ENCODE data around the genes RNF11 and PRPF38A.

- PRO-cap = no peak
CAGE:
- cytosol, long polyA plus RNA = no peak
- long polyA plus RNA = no peak
- nucleus, long polyA plus RNA = no peak
Observed at GRCh38 chr1:47996025-47997029, 858 bp downstream of the TRABD2B start.

- PRO-cap = no peak
CAGE:
- cytosol, long polyA plus RNA = no peak
- long polyA plus RNA = no peak
- nucleus, long polyA plus RNA = no peak
Observed at GRCh38 chr1:48241521-48242787, 19.4 kb downstream of the SLC5A9 start.

GRCh38 chr1:48377190-48378194 is 94.5 kb downstream of the SPATA6 start:
- PRO-cap = no peak
CAGE:
- cytosol, long polyA plus RNA = no peak
- long polyA plus RNA = no peak
- nucleus, long polyA plus RNA = no peak

- PRO-cap = bidirectional peak, plus-strand start at chr1:48472417, minus-strand start at chr1:48472203
CAGE:
- cytosol, long polyA plus RNA = no peak
- long polyA plus RNA = no peak
- nucleus, long polyA plus RNA = no peak
Observed at GRCh38 chr1:48472323-48472654, 285 bp upstream of the SPATA6 start.

- PRO-cap = no peak
CAGE:
- cytosol, long polyA plus RNA = no peak
- long polyA plus RNA = no peak
- nucleus, long polyA plus RNA = no peak
Observed at GRCh38 chr1:49257086-49258286, 480.8 kb upstream of the BEND5 start.

DNA sequence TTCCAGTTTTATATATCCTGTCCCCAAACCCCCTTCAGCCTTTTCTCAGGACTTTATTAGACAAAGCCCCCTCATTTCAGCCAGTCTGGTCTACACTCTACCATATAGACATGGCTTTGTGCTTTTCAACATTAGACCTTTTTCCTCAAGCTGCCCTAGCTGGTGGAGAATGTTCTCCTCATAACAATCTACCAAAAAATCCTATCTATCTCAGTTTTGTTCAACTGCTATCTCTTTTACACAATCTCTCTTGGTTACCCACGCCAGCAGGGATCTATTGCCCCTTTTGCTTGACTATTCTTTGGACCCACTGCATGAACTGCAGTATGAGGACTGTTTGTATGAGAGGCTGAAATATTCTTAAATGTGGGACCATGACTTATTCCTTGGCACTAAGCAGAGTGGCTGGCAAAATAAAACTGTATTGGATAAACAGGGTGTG is 43.5 kb upstream of the DMRTA2 start:
- PRO-cap = no peak
CAGE:
- cytosol, long polyA plus RNA = no peak
- long polyA plus RNA = no peak
- nucleus, long polyA plus RNA = no peak

GRCh38 chr1:50755420-50755990 is 204.6 kb downstream of the FAF1 start:
- PRO-cap = no peak
CAGE:
- cytosol, long polyA plus RNA = no peak
- long polyA plus RNA = no peak
- nucleus, long polyA plus RNA = no peak

GRCh38 chr1:50908106-50908549 is 51.9 kb downstream of the FAF1 start:
- PRO-cap = no peak
CAGE:
- cytosol, long polyA plus RNA = no peak
- long polyA plus RNA = no peak
- nucleus, long polyA plus RNA = no peak

DNA sequence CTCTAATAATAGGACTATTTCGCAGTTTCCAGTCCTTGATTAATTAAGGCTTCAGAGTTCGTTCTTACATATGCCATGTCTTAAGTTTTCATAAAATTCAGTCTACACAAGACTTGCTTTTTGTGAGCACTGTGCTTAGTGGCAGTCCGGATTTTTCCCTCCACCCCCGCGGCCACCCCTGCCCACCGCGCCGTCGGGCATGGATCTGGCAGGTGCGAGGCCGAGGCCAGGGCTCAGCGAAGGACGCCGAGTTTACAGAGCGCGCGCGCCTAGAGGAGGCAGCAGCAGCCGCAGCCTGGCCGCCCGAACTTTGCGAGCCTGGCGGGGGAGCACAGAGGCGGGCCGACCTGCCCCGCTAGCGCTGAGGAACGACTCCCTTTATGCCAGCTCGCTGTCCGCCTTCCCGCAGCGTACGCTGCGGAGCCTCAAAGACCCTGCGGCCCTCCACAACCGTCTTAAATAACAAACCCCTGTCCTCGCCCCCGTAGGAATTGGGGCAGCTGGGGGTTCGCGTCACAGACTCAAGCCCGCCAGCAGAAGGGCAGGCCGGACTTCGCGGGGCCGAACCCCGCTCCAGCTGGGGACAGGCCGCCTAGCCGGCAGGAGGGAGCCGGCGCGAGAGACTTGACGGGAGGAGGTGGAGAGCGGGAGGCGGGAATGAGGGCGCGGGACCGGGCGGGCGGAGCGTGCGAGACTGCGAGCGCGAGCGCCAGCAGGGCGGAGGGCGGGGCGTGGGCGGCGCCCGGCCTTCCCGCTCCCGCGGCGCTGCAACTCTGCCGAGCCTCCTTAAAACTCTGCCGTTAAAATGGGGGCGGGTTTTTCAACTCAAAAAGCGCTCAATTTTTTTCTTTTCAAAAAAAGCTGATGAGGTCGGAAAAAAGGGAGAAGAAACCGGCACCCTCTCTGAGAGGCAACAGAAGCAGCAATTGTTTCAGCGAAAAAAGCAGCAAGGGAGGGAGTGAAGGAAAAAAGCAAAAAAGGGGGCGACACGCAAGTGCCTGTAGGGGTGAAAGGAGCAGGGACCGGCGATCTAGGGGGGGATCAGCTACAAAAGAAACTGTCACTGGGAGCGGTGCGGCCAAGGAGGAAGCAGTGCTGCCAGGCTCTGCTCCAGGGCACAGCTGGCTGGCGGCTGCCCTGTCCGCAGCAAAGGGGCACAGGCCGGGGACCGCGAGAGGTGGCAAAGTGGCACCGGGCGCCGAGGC is 1.7 kb upstream of the CDKN2C start:
- PRO-cap = bidirectional peak, plus-strand start at position 294 of the sequence, minus-strand start at position 208 of the sequence; bidirectional peak, plus-strand start at position 854 of the sequence, minus-strand start at position 622 of the sequence
CAGE:
- cytosol, long polyA plus RNA = start-site peak on the plus strand centred at position 802 of the sequence, 180 bp wide, 51 and 94 reads in 2 replicates
- long polyA plus RNA = start-site peak on the plus strand centred at position 870 of the sequence, 38 bp wide, 87 and 43 reads in 2 replicates
- nucleus, long polyA plus RNA = start-site peak on the plus strand centred at position 895 of the sequence, 30 bp wide, 17 and 37 reads in 2 replicates

GRCh38 chr1:50979082-50979530 is 9.1 kb downstream of the CDKN2C start:
- PRO-cap = no peak
CAGE:
- cytosol, long polyA plus RNA = no peak
- long polyA plus RNA = no peak
- nucleus, long polyA plus RNA = no peak

- PRO-cap = no peak
CAGE:
- cytosol, long polyA plus RNA = no peak
- long polyA plus RNA = no peak
- nucleus, long polyA plus RNA = no peak
Observed at GRCh38 chr1:50979531-50980041, 9.5 kb downstream of the CDKN2C start.

DNA sequence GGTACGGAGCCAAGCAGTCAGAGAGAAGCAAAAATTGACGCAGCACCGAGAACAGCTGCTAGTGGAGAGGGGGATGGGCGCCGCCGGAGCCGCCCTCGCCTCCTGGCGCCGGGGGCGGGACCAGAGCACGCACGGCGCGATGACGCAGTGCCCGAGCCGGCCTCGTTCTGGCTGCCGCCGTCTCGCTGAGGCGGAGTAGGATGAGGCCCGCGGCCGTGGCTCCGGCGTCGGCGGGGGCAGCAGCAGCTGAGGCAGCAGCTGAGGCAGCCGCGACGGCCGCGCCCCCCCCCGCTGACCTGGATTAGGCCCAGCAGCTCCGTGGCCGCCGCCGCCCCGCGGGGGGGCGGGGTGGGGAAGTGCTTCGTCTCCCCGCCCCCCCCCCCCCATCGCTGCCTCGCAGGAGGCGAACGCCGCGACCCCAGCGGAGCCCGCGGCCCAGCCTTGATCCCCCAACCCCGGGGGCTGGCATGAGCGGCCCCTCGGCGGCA is at the start of gene RNF11:
Gene RNF11, plus strand, starts transcription at position 147 of the 488 bp plus-strand sequence.
- PRO-cap = bidirectional peak, plus-strand start at position 147 of the sequence, minus-strand start at position 69 of the sequence
CAGE:
- cytosol, long polyA plus RNA = start-site peak on the plus strand centred at position 168 of the sequence, 46 bp wide, 210 and 561 reads in 2 replicates
- long polyA plus RNA = no peak
- nucleus, long polyA plus RNA = no peak

- PRO-cap = no peak
CAGE:
- cytosol, long polyA plus RNA = no peak
- long polyA plus RNA = no peak
- nucleus, long polyA plus RNA = no peak
Observed at GRCh38 chr1:51491660-51491859, 27.5 kb downstream of the EPS15 start.

DNA sequence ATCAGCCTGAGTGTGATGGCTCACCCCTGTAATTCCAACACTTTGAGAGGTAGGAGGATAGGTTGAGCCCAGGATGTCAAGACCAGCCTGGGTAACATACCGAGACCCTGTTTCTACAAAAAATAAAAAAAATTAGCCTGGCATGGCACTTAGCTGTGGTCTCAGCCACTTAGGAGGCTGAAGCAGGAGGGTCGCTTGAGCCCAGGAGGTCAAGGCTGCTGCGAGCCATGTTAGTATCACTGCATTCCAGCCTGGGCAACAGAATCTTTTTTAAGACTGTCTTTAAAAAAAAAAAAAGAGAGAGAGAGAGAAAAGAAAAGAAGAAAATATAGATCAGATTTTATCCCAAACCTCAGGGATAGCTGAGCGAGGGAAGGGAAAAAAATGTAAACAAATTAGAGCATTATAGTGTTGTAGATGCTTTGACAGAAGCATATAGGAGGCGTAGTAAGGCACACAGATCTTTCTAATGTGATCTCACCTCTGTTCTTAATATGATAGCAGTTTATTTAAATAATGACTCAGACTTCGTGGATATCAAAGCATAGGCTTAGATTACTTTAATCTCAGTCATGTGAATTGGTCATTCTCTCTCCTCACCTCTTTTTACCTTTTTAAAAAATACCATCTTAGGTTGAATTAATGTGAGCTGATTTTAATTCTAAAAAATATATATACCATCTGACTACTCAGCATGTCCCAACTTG is 76.4 kb downstream of the OSBPL9 start:
- PRO-cap = no peak
CAGE:
- cytosol, long polyA plus RNA = no peak
- long polyA plus RNA = no peak
- nucleus, long polyA plus RNA = no peak

GRCh38 chr1:52054818-52054940 is 312 bp downstream of the TXNDC12 start:
- PRO-cap = no peak
CAGE:
- cytosol, long polyA plus RNA = no peak
- long polyA plus RNA = no peak
- nucleus, long polyA plus RNA = no peak

DNA sequence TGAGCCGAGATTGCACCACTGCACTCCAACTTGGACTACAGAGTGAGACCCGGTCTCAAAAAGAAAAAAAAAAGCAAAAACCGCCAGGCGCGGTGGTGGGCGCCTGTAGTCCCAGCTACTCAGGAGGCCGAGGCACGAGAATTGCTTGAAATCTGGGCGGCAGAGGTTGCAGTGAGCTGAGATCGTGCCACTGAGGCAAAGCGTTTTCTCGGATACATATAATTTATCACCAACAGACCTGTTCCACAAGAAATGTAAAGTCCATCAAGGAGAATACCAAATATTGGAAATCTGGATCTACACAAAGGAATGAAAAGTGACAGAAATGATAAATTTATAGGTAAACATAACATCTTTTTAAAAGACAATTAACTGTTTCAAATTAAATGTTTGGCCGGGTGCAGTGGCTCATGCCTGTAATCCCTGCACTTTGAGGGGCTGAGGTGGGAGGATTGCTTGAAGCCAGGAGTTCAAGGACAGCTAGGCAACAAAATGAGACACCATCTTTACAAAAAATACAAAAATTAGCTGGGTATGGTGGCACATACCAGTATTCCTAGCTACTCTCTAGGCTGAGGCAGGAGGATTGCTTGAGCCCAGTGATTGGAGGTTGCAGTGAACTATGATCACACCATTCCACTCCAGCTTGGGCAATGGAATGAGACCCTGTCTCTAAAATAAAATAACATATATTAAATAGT is 51.1 kb downstream of the CC2D1B start:
- PRO-cap = no peak
CAGE:
- cytosol, long polyA plus RNA = no peak
- long polyA plus RNA = no peak
- nucleus, long polyA plus RNA = no peak

- PRO-cap = no peak
CAGE:
- cytosol, long polyA plus RNA = no peak
- long polyA plus RNA = no peak
- nucleus, long polyA plus RNA = no peak
Observed at GRCh38 chr1:52357401-52358097, 8.5 kb downstream of the CC2D1B start.

- PRO-cap = bidirectional peak, plus-strand start at chr1:52404602, minus-strand start at chr1:52404406
CAGE:
- cytosol, long polyA plus RNA = no peak
- long polyA plus RNA = no peak
- nucleus, long polyA plus RNA = no peak
Observed at GRCh38 chr1:52404270-52405385, at the start of gene PRPF38A. Gene PRPF38A (plus strand): TSS chr1:52404602.

- PRO-cap = no peak
CAGE:
- cytosol, long polyA plus RNA = no peak
- long polyA plus RNA = no peak
- nucleus, long polyA plus RNA = no peak
Observed at GRCh38 chr1:52601719-52602186, 418 bp upstream of the GPX7 start.

DNA sequence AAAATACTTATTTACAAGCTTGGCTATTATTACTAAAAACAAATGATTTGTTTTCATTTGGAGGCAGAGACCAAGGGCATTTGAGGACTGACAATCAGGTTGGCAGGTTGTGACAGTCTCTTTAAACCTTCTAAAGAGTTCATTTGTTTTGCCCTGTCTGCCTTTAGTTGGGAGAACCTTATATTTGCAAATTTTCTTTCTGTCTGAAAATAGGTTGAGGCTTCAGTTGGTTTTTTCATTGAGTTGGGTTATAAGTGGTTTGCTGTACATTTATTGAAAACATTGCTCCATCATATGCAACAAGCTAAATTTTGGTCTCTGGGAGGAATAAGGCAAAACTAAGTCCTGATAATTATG is 1.3 kb downstream of the ZYG11B start:
- PRO-cap = no peak
CAGE:
- cytosol, long polyA plus RNA = no peak
- long polyA plus RNA = no peak
- nucleus, long polyA plus RNA = no peak

All from A549 (cell line).